ENCODE results near the genes KLHL24, HTR3C and EIF2B5.

DNA sequence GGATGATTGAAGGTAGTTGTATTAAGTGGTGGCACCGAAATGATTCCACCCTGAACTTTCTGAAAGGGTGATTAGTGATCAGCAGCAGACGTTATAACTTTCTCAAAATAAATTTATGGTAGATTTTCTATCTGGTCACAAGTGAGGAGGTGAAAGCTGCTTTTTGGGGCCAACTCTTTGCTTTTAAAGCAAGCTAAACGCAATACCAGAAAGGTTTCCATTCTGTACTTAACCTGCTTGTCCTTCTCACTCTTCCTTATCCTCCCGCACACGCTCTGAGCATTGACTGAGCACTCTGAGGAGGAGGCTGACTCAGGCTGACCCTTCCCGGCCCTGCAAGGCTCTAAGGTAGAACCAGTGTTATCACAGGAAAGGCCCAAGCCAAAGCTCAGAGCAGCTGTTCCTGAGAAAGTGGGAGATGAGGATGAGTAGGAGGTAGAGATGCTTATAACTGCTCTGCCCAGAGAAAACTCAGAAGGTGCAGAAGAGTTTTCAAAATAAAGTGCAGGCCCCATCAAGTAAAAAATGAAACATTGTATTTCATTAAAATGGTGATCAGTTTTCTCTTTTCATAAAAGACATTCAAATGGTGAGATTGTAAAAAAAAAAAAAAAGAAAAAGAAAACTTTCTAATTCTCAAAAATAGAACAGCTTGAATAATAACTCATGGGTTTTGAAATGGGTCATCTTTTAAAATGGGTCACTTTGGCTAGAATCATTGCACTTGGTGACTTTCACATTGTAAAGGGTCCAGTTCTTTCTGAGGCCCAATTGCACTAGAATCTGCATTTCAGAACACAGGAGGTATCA, 2.4 kb downstream of the B3GNT5 start:
- RRBS, result no CpG with 5 or more reads among the region's 6 CpGs
CAGE:
- cytosol, long polyA plus RNA, result no peak
- long polyA plus RNA, result no peak
- nucleus, long polyA plus RNA, result no peak

GRCh38 chr3:183258466-183259151, 5.6 kb downstream of the B3GNT5 start:
- RRBS, result no CpG with 5 or more reads among the region's 7 CpGs
CAGE:
- cytosol, long polyA plus RNA, result no peak
- long polyA plus RNA, result no peak
- nucleus, long polyA plus RNA, result no peak

DNA sequence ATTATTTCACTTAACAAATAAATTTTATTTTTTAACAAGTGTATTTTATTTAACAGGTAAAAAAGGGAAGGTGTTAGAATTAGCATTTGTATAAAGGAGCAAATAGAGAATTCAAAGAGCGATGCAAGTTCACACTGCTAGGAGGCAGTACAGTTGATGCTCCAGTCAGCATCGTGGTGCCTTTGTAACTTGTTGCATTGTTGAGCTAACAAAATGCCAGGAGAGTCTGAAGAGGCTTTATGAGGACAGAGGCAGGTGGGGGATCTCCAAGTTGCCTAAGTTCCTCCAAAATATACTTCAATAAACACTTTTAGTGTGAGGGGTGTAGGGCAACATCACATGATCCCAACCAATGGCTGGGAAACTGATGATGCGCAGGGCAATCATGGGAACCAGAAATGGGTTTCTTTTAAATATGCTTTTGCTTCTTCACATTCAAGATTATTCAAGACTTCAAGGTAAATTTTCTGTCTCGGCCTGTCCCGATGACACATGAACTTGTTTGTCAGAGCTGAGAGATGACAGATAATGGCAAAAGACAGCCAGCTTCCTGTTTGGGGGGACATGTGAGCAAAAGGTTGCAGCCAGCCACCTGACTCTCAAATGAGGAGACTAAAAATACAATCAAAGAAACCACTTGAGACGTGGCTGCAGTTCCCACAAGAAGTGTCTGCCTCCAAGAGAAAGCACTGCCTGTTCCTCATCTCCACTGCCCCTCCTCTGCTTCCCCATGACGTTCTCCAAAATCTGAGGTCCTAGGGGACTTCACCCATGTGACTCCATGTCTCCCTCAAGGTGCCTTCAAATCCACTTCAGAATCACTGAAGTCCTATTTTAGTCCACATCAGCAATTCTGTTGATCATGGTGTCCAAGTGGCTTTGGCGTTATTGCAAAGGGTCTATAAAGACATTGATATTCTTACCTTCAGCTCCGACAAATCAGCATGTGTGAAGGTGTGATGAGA, 39.3 kb downstream of the KLHL6 start:
- RRBS, result no CpG with 5 or more reads among the region's 9 CpGs
CAGE:
- cytosol, long polyA plus RNA, result no peak
- long polyA plus RNA, result no peak
- nucleus, long polyA plus RNA, result no peak

- RRBS, result no CpG with 5 or more reads among the region's 13 CpGs
CAGE:
- cytosol, long polyA plus RNA, result no peak
- long polyA plus RNA, result no peak
- nucleus, long polyA plus RNA, result no peak
These were observed 36.7 kb downstream of the KLHL6 start for GRCh38 chr3:183518334-183519635.

DNA sequence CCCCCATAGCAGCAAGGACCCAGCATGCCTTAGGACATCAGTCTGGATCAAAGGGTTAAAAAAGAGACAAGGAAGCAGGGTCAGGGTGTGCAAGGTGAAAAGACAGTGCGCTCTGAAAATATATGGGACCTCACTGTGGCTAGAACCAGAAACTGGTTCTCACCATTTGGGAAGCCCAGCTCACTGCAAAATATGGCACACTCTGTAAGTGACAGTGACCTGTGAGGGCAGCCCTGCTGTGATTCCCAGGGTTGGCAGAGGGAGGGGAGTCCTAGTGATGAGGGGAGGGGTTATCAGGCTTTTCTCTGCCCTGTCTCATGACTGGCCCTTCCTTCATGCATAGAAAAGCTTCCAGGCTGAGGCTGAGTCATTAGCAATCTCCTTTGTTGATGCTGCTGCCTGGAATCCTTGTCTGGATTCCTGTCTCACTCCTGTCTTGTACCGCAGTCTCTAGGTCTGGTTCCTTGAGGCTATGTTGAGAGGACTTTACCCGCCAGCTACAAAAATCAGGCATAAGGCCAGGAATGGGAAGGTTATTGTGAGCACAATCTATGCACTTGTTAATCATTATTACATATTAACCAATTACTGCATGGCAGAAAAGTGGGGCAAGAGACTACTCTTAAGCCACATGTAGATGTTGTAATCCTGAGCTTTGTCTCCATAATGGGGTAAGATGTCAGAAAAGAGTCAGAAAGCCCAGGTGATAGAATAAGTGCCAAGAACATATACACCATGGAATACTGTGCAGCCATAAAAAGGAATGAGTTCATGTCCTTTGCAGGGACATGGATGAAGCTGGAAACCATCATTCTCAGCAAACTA, 7.2 kb downstream of the KLHL6 start:
- RRBS, result no CpG with 5 or more reads among the region's 3 CpGs
CAGE:
- cytosol, long polyA plus RNA, result no peak
- long polyA plus RNA, result no peak
- nucleus, long polyA plus RNA, result no peak

- RRBS, result 1% methylated on average over 20 of the region's 51 CpGs
CAGE:
- cytosol, long polyA plus RNA, result no peak
- long polyA plus RNA, result start-site peak on the plus strand at chr3:183635603-183635641, 24 and 41 reads in 2 replicates
- nucleus, long polyA plus RNA, result no peak
These were observed at the start of gene KLHL24 for GRCh38 chr3:183635065-183635838. KLHL24 (plus strand) TSS chr3:183635623.

GRCh38 chr3:183641775-183642298, 6.4 kb downstream of the KLHL24 start:
- RRBS, result no CpG with 5 or more reads among the region's 4 CpGs
CAGE:
- cytosol, long polyA plus RNA, result no peak
- long polyA plus RNA, result no peak
- nucleus, long polyA plus RNA, result no peak

GRCh38 chr3:183783201-183783504, 42.2 kb downstream of the MAP6D1 start:
- RRBS, result no CpG with 5 or more reads among the region's 2 CpGs
CAGE:
- cytosol, long polyA plus RNA, result no peak
- long polyA plus RNA, result no peak
- nucleus, long polyA plus RNA, result no peak

DNA sequence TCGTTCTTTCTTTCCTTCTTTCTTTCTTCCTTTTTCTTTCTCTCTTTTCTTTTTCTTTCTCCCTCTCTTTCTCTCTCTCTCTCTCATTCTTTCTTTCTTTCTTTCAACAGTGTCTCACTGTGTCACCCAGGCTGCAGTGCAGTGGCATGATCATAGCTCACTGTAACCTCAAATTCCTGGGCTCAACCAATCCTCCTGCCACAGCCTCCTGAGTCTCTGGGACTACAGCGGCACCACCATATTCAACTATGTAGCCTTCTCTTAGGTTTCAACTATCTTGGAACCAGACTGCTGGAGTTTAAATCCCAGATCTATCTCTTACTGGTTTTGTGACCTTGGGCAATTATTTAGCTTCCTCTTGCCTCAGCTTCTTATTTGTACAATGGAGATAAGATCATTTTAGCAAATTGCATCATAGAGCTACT, 27.2 kb upstream of the PARL start:
- RRBS, result no CpG with 5 or more reads among the region's 2 CpGs
CAGE:
- cytosol, long polyA plus RNA, result no peak
- long polyA plus RNA, result no peak
- nucleus, long polyA plus RNA, result no peak

GRCh38 chr3:184052820-184053275, at the start of gene HTR3C:
HTR3C (plus strand) TSS chr3:184053047.
- RRBS, result no CpG with 5 or more reads among the region's 4 CpGs
CAGE:
- cytosol, long polyA plus RNA, result no peak
- long polyA plus RNA, result no peak
- nucleus, long polyA plus RNA, result no peak

DNA sequence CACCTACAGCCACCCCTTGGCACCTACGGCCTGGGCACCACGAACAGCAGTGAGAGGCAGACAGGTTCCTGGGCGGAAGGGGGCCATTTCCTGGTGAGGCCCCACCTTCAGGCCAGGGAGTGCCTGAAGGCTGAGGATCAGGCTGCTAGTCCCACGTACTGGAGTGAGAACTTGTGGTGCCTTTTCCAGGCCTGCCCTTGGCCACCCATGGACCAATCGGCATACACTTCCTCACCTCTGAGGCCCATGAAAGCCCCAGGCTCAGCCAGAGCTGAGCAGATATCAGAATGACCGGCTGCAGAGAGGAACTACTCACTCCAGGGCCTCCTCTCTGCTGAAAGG, 15.5 kb upstream of the HTR3E start:
- RRBS, result no CpG with 5 or more reads among the region's 6 CpGs
CAGE:
- cytosol, long polyA plus RNA, result no peak
- long polyA plus RNA, result no peak
- nucleus, long polyA plus RNA, result no peak

DNA sequence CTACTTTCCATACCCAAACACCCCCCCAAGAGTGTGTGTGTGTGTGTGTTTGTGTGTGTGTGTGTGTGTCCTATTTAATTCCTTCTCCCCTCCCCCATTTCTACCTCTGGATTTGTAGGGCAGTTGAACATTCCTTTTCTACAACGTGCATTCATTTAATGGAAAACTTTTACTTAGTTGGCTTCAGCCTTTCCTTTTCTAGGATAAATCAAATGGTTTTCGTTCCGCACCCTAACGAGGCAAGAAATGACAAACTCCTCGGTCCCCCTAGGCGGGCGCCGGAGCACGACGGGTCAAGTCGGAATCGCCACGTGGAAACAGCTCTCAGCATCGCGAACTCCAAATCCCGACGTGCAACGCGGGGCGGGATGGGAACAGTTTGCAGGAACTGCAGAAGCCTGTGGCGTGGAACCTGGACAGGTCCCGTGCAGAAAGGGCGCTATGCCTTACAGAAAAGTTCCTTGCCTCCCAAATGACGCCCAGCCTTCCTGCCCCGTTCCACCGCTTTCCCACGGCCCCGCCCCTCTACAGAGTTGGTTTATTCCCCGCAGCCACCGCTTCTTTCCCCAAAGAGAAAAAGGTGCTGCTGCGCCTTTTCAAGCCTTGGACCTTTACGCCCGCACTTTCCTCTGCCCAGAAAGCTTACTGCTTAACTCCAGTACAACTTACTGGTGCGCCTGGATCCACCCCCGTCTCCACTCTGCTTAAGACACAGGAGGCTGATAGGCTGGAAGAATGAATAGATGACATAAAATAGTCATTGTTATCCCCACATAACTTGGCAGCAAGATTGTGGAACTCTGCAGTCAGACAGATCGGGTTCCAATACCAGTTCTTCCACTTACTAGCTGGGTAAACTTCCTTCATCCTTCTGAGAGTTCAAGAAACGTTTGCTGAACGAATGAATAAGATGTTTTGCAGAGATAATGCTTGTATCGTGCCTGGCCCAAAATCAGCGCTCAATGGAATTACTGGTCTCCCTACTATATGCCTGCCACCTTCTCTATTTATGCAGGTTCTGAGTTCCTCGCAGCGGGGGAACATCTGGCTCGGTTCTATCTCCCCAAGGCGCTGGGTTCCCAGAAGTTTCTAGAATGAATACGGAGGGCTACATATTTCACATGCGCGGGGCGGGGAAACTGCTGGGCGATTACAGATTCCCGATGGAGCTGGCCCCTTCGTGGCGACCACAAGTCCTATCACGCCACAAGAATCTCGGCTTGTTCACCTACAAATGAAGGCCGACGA, 867 bp upstream of the EIF2B5 start:
- RRBS, result no CpG with 5 or more reads among the region's 56 CpGs
CAGE:
- cytosol, long polyA plus RNA, result no peak
- long polyA plus RNA, result no peak
- nucleus, long polyA plus RNA, result no peak

DNA sequence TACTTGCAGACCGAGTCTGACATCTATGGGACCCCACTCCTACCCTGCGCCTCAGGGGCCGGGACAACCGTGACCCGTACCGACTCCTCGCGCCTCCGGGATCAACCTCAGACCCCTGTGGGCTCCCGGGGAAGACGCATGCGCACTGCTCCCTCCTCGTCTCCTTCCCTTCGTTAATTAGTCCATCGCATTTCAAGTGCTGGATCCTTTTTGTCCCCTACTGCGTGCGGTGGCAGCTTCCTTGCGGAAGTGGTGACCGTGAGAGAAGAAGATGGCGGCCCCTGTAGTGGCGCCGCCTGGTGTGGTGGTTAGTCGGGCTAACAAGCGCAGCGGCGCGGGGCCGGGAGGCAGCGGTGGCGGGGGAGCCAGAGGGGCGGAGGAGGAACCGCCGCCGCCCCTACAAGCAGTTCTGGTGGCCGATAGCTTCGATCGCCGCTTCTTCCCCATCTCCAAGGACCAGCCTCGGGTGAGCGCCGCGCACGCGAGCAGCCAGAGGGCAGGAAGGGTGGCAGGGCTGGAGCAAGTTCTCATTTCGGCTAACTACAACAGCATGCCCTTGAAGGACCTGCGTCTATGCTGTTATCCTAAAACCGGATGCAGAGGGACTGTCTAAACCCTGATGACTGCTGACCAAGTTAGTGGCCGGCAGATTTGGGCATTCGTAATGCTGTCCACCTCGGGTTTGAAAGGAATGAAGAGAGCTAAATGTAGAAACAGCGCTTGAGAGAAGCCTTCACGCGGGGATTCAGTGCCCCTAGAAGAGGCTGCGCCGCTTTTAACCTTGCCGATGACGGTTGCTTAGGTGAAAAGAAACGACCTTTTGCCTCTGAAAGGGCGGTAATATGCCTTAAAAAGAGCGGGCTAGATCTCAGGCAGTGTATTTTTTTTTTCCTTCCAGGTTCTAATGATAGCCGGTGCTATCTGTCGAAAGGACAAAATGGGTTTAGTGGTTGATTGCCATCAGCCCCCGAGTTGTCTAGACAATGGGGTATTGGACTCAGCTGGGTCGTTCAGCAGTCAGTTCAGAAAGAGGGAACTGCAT, at the start of gene EIF2B5:
EIF2B5 (plus strand) TSS at position 244 of the 1,042 bp plus-strand sequence.
- RRBS, result 0% methylated on average over 7 of the region's 64 CpGs
CAGE:
- cytosol, long polyA plus RNA, result start-site peak on the minus strand centred at position 129 of the sequence, 44 bp wide, 11 and 17 reads in 2 replicates
- long polyA plus RNA, result no peak
- nucleus, long polyA plus RNA, result no peak

DNA sequence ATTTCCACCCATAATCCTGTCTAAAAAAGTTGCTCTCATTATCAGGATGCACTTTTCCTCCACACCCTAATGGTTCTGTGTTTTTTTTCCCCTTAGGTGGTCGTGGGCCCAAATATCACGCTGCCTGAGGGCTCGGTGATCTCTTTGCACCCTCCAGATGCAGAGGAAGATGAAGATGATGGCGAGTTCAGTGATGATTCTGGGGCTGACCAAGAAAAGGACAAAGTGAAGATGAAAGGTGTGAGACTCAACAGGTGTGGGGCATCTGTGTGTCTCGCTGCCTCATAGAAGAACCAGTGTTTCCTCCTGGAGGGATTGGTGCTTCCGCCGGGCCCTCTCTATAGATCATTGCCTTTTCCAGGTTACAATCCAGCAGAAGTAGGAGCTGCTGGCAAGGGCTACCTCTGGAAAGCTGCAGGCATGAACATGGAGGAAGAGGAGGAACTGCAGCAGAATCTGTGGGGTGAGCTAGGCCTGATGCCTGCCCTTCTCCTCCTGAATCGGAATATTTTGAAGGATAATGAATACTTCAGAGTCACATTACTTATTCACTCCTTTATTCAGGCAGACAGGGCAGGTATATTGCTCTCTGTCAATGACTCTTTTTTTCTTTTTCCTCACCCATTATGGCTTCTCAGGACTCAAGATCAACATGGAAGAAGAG, 7.1 kb downstream of the EIF2B5 start:
- RRBS, result no CpG with 5 or more reads among the region's 8 CpGs
CAGE:
- cytosol, long polyA plus RNA, result no peak
- long polyA plus RNA, result no peak
- nucleus, long polyA plus RNA, result no peak

DNA sequence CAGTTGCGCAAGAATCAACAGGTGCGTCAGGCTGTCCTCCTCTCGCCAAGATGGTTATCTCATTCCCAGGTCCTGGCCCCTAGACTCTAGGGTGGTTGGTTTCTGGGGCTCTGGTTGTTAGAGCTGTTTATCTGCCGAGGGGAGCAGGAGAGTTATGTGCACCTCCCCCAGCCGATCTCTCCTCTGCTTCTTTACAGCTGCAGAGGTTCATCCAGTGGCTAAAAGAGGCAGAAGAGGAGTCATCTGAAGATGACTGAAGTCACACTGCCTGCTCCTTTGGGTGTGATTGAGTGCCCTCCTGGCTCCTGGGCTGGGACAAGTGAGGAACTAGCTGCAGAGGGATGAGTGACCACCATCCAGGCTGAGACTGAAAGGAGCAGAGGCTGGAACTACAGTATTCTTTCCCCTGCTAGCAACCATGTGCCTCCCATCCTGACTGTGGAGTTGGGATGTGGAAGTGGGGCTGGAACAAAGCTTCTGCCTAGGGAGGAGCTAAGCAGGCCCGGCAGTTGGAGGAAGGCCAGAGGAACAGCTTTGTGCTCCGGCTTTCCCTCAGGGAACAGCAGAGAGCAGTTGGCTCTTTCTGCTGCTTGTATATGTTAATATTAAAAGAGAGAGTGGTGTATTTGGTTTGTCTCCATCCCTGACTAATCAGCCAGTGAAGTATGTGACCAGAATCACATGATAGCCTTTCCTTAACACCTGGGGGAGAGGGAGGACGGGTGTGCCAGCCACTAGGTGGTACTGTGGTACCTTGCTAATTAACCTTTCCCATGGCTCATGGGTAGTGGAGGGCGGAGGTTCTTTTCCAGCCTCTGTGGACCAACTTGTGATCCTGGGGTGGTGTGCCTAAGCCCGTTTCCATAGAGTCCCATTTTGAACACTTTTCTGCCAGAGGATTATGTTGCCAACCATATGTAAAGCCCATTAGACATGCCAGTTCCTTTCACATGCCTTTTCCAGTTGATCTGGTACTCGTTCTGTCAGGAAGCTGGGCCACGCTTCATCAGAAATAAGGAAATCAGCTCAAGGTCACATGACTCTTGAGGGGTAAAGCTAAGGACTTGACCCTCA, 9.9 kb downstream of the EIF2B5 start:
- RRBS, result 40% methylated on average over 1 of the region's 12 CpGs
CAGE:
- cytosol, long polyA plus RNA, result no peak
- long polyA plus RNA, result no peak
- nucleus, long polyA plus RNA, result start-site peak on the plus strand centred at position 237 of the sequence, 607 bp wide, 336 and 965 reads in 2 replicates

DNA sequence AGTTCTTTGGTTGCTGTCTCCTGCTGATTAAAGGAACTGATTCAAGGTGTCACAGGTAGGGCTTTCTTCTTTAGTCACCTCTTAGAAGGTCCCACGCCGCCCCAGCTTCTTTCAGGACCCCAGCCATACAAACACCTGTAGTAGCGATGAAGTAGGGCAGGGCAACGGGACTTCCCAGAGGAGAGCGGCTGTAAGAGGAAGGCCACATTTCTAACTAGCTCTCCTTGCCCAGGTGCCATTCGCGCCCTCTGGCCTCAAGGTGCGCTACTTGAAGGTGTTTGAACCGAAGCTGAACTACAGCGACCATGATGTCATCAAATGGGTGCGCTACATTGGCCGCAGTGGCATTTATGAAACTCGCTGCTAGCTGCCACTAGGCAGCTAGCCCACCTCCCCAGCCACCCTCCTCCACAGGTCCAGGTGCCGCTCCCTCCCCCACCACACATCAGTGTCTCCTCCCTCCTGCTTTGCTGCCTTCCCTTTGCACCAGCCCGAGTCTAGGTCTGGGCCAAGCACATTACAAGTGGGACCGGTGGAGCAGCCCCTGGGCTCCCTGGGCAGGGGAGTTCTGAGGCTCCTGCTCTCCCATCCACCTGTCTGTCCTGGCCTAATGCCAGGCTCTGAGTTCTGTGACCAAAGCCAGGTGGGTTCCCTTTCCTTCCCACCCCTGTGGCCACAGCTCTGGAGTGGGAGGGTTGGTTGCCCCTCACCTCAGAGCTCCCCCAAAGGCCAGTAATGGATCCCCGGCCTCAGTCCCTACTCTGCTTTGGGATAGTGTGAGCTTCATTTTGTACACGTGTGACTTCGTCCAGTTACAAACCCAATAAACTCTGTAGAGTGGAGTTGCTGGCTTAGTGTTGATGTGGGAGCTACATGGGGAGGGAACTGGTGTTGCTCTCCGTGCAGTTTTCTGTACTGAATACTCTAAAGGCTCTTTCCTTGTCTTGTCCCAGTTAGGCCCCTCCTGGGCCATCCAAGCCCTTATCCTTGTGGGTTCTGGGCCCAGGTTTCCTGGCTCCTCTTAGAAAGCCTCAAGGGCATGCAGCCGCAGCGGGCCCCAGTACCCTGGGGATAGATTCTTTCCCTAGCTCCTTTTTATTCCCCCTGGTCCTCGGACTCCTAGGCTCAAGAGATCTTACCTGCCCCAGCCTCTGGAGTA, 2.4 kb upstream of the ABCF3 start:
- RRBS, result no CpG with 5 or more reads among the region's 23 CpGs
CAGE:
- cytosol, long polyA plus RNA, result no peak
- long polyA plus RNA, result start-site peak on the minus strand centred at position 258 of the sequence, 42 bp wide, 6 and 5 reads in 2 replicates
- nucleus, long polyA plus RNA, result no peak

DNA sequence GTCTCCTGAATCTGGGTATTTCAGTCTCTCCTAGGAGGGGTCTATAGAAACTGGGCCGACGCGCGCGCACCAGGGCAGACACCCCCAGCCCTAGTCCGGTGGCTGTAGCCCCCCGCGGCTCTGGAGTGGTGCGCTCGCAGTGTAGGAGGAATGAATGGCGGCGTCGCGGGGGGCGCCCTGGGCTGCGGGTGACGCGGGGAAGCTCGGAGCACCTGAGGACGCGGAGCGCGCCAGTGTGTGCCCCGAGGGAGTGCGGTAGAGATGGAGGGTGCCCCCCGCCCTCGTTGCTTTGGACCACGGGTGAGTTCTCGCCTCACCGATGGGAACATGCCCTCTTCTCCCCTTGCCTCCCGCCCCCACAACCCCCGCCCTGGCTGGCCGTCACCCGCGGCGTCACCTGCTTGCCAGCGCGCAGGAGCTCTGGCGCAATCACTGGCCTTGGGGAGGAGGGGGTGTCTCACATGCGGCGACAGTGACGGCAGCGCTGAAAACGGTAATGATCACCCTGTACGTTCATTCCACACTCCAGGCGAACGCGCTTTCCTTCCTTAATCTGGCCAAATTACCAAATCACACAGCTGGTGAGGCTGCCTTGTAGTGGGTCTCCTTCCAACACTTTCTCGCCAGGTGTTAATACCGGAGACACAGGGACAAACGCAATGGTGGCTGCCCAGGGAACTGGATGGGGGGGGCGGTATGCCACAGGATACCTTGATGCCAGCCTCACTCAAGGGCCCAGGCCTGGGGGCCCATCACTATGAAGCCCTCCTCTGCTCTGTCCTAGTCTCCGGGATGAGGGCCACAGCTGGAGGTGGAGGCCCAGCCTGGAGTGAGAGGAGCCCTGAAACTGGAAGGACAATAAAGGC, 1.2 kb upstream of the CAMK2N2 start:
- RRBS, result no CpG with 5 or more reads among the region's 53 CpGs
CAGE:
- cytosol, long polyA plus RNA, result no peak
- long polyA plus RNA, result no peak
- nucleus, long polyA plus RNA, result no peak

GRCh38 chr3:184298672-184299152, 329 bp upstream of the PSMD2 start:
- RRBS, result 0% methylated on average over 1 of the region's 36 CpGs
CAGE:
- cytosol, long polyA plus RNA, result no peak
- long polyA plus RNA, result no peak
- nucleus, long polyA plus RNA, result no peak

- RRBS, result no CpG with 5 or more reads among the region's 13 CpGs
CAGE:
- cytosol, long polyA plus RNA, result no peak
- long polyA plus RNA, result no peak
- nucleus, long polyA plus RNA, result no peak
These were observed 9.4 kb downstream of the EIF4G1 start for GRCh38 chr3:184323635-184324423.

DNA sequence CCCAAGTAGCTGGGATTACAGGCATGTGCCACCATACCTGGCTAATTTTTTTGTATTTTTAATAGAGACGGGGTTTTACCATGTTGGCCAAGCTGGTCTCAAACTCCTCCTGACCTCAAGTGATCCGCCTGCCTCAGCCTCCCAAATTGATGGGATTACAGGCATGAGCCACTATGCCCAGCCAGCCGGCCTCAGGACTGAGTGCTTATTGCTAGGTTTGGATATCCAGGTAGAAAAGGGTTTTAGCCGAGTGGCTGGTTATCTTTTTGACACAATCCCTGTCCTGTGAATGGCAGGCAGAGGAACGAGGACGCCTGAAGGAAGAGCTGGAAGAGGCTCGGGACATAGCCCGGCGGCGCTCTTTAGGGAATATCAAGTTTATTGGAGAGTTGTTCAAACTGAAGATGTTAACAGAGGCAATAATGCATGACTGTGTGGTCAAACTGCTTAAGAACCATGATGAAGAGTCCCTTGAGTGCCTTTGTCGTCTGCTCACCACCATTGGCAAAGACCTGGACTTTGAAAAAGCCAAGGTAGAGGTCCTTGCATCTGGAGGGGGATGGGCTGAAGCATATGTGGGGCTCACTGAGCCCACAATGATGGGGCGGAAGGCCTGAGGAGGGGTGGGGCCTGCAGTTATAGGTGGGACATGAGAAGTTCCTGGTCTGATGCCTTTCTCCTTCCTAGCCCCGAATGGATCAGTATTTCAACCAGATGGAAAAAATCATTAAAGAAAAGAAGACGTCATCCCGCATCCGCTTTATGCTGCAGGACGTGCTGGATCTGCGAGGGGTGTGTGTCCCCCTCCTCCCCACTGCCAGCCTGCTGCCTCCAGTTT, 10.4 kb downstream of the EIF4G1 start:
- RRBS, result no CpG with 5 or more reads among the region's 18 CpGs
CAGE:
- cytosol, long polyA plus RNA, result no peak
- long polyA plus RNA, result no peak
- nucleus, long polyA plus RNA, result no peak